Metastatic Lung Carcinoma in the Adrenal Gland (tissue), 1 donor: Measurements from ENCODE around the genes SUPT20HL1, POLA1, MAGEB10 and MAGEB4.

- PRO-cap, result bidirectional peak, plus-strand start at chrX:24025446, minus-strand start at chrX:24025289
Observed at GRCh38 chrX:24025215-24025398, 1.9 kb downstream of the KLHL15 start.

- PRO-cap, result bidirectional peak, plus-strand start at chrX:24150315, minus-strand start at chrX:24150234; unidirectional peak, minus-strand start at chrX:24150515
Observed at GRCh38 chrX:24149907-24150772, 611 bp downstream of the ZFX start.

- PRO-cap, result no peak
Observed at GRCh38 chrX:24153228-24153588, 3.7 kb downstream of the ZFX start.

DNA sequence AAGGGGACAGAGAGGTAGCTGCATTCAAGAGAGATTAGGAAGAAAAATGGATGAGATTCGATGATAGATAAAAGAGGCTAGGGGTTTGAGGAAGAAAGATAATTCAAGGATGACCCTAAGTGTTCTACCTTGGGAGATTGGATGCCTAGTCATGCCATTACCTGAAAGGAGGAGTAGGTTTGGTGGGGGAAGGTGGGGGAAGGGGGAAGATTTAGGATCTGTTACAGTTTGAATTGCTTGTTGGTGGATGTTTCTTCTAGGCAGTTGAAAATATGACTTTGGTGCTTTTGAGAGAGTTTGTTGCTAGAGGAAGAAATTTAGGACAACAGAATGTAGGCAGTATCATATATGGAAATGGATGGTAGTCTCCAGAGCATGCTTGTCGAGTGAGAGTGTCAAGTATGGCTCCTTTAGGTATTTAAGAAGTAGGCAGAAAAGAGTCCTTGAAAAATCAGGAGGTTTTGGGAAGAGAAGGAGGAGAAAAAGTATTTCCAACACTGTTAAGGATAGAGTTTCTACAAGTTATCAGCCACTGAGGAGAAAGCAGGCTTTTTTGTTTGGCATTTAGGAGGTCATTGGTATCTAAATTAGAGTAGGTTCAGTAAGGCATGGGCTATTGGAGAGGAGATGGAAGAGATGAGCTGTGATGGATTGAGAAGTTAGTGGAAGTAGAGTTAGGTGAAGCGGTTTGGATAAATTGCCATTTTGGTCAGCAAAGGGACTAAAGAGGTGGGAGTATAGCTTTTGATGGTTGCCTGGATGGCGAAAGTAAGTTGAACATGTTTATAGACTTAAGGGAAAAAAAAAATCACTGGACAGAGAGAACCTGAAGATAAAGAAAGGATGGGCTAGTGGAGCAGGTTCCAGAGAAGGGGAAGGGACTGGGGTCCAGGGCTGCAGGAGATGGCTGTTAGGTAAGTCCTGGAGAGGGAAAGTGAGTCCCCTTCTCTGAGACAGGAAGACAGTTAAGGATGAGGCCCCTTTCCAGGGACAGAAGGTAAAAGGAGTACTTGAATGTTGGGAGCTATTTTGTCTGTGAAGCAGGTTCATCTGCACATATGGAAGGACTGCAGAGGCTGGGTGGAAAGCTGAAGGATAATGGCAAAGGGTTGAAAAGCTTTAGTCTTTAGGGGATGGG lies 32.8 kb downstream of the ZFX start:
- PRO-cap, result no peak

- PRO-cap, result no peak
Observed at GRCh38 chrX:24360324-24360923, at the start of gene SUPT20HL1. Gene SUPT20HL1 (plus strand): TSS chrX:24360639.

GRCh38 chrX:24693230-24694458 lies at the start of gene POLA1:
Gene POLA1 (plus strand): TSS chrX:24693918.
- PRO-cap, result bidirectional peak, plus-strand start at chrX:24693921, minus-strand start at chrX:24693723

DNA sequence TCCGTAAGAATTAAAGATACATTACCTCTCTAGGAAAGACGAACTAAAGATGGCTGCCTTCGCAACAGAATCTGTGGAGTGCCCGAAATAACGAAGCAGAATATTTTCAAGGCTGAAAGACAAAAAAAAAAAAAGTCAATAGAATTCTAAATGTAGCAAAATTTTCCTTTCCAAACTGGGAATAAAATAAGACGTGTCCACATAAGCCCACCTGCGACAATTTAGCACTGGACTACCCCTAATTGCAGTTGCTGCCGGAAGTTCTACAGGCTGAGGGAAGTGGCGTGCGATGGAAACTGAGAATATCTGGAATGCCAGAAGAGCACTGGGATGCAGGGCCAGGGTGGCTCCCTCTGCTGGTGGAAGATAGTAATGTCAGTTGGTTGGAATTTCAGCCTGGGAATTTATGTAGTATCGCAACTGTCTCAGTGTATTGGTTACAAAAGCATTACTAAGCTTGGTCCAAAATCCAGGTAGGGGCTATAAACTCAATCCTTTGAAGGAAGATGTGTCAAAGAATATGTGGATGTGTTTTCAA lies 64.3 kb downstream of the PPP4R3C start:
- PRO-cap, result no peak

- PRO-cap, result no peak
Observed at GRCh38 chrX:27807662-27808248, at the start of gene MAGEB10. Gene MAGEB10 (plus strand): TSS chrX:27807990.

- PRO-cap, result no peak
Observed at GRCh38 chrX:28851767-28852207, 264.5 kb downstream of the IL1RAPL1 start.

DNA sequence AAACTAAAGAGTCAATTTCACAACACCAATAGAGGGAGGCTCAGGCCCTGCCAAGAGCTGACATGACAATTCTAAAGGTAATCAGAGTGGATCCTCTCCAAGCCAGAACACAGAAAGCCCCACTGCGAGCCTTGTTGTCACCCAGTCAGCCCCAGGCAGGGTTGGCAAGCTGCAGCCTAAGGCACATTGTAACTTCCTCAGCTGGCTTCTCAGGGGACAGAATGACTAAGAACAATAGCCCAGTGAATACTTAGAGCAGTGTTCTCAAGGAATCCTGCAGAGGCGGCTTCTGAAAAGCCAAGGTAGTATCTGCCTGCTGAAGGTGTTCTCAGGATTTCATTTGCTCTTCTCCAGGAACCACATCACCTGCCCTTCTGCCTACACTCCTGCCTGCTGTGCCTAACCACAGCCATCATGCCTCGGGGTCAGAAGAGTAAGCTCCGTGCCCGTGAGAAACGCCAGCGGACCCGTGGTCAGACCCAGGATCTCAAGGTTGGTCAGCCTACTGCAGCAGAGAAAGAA lies at the start of gene MAGEB4:
MAGEB4 (plus strand) TSS at position 279 of the 522 bp plus-strand sequence.
- PRO-cap, result no peak

DNA sequence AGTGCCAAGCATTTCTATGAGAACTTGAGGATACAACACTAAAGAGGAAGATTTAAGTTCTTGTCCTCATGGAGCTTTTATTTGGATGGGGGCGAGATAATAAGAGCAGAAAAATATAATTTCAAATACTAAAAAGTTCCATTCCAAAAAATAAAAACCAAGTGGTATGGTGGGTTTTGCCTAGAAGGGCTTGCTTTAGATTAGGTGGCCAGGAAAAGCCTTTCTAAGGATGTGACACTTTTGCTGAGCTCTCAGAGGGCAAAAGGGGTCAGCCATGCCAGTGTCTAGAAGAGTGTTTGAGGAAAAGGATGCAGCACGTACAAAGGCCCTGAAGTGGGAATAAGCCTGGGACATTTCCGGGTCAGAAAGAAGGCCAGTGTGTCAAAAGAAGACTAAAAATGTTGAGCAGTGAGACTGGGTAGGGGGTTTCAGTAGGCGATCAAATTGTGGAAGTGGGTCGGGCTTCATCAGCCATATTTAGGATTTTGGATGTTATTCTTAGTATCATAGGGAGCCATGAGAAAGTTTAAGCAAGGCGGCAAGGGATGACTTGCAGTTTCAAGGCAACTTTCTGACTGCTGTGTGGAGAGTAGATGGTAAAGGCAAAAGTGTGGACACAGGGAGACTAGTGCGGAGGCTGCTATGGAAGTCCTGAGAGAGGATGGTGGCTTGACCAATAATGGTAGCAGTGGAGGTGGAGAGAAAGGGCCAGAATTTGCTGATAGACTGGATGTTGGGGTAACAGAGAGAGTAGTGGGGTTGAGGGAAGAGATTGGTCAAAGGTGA lies 15.2 kb downstream of the GK start:
- PRO-cap, result no peak

GRCh38 chrX:30748276-30749122 lies 95.3 kb downstream of the GK start:
- PRO-cap, result unidirectional peak, plus-strand start at chrX:30748696; bidirectional peak, plus-strand start at chrX:30748808, minus-strand start at chrX:30748746

GRCh38 chrX:30830551-30831783 lies 58.1 kb downstream of the TAB3 start:
- PRO-cap, result no peak

GRCh38 chrX:31265421-31265873 lies 193.6 kb upstream of the FTHL17 start:
- PRO-cap, result no peak

GRCh38 chrX:31265915-31266531 lies 194.2 kb upstream of the FTHL17 start:
- PRO-cap, result unidirectional peak, plus-strand start at chrX:31266365

GRCh38 chrX:31932283-31932734 lies 860.5 kb upstream of the FTHL17 start:
- PRO-cap, result no peak

GRCh38 chrX:32177430-32177820 lies 1033.9 kb downstream of the DMD start:
- PRO-cap, result no peak

- PRO-cap, result no peak
Observed at GRCh38 chrX:32545069-32545537, 666.2 kb downstream of the DMD start.

DNA sequence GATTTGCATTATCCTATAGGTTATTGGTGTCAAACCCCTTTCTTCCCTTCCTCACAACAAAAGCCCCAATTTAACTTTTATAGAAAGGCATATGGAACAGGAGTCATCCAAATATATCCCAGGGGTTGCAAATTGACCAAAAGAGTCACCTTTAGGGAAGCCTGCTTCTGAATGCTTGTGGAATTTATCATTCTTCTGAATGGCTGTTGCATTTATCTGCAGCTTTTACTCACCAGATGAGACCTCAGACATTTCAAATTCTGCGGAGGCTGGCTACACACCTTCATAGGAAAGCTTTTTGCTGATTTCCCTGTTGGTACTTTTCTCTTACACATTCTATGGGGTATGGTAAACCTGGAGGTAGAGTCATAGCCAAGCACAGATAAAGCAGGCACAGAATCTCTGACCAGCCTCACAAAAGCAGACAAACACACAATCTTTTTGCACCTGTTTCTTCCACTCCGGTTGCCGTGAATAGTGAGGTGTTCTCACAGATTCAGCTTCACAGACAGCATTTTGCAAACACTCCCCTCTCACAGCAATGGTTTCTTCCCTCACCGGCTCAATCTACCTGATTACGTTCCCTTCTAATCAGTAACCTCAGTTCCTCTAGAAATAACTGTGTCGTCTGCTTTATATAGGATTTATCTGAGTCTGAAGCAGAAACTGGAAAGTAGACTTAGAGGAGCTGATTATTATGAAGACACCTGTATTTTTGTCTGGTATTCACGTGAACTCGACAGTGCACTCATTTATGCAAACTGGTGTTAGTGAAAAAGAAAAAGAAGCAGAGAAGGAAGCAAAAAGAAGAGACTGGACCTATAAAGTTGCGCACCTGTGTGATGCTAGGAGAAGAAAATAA lies 83.2 kb downstream of the DMD start:
- PRO-cap, result no peak

DNA sequence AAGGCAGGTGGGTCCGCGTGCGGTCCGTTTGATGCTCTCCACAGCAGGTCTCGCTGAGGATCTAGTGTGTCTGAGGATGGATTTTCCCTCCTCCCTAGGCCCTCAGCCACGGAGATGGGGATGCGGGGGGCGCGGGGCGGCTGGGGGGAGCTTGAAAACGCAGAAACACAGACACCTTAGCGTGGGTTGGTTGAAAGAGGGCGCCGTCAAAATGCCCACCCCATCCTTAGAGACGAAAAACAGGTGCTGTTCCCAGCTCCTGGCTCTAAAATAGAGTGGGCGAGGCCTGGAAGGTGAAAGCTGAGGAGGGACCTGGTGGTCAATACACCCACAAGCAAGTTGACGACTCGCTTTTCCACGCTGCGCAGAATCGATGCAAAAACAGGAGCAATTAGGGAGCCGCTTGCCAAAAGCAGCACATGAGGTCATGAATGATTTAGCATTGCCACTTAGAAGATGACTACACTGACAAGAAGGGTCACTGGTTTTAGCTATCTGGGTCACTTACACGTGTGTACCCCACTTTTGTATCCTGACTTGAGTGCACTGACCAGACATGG lies 405.4 kb downstream of the FAM47A start:
- PRO-cap, result no peak